SK-N-MC (cell line): ENCODE data around the genes PCDHA1, PCDHA6, PCDHA8 and PCDHA13.

- RRBS: 26% methylated on average over 2 of the region's 11 CpGs
These were observed at the start of gene PCDHA1 for GRCh38 chr5:140785943-140786415. PCDHA1 (plus strand) TSS chr5:140786140.

- RRBS: 88% methylated on average over 3 of the region's 46 CpGs
These were observed at the start of gene PCDHA6 for GRCh38 chr5:140827682-140828776. PCDHA6 (plus strand) TSS chr5:140827960.

DNA sequence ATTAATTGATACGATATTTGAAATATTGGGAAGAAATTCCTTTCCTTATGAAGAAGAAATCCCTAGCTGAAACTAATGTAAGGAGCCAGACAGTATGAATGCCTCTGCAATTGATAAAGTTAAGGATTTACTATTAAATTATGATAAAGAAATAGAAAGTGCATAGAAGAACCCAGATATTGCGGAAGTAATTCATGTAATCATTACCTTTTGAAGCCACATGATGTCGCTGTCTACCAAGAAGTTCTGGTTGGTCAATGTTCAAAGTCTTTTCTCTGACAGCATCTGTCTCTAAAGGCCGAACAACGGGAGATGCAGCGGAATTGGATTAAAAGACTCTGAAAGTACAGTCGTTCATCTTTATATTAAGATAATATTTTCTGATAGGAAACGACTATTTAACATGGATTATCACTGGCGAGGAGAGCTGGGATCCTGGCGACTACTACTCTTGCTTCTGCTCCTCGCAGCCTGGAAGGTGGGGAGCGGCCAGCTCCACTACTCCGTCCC, at the start of gene PCDHA8:
Gene PCDHA8, plus strand, starts transcription at position 269 of the 510 bp plus-strand sequence.
- RRBS: no CpG with 5 or more reads among the region's 13 CpGs

- RRBS: no CpG with 5 or more reads among the region's 35 CpGs
These were observed at the start of gene PCDHA13 for GRCh38 chr5:140882009-140882592. PCDHA13 (plus strand) TSS chr5:140882124.

DNA sequence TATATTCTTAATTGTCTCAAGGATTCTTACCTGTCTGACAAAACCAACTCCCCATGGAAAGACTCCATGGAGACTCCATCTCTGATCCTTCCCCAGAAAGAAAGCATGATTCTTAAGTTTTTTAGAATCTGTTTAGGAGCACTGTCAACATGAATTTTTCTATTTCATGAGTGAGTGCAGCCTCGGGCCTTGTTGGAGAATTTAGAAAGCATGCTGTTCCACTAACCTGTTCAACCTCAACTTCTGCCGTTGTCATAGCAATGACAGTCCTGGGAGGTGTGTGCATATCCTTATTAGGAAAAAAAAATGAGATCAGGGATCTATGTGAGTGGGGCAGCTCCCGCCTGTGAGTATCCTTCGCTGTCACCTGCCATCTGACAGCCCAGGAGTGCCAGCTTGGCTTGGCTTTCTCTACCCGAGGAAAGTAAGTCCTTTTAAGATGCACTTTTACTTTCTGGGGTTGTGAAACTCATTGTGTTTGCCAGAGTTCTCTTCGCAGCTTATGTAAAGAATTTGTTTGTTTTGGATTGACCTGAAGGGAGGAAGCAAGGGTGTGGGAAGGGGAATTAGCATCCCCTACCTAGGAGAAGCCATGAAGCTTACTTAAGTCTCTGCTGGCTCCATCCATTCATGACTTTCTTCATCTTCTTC, 21.8 kb downstream of the PCDHAC2 start:
- RRBS: no CpG with 5 or more reads among the region's 6 CpGs

DNA sequence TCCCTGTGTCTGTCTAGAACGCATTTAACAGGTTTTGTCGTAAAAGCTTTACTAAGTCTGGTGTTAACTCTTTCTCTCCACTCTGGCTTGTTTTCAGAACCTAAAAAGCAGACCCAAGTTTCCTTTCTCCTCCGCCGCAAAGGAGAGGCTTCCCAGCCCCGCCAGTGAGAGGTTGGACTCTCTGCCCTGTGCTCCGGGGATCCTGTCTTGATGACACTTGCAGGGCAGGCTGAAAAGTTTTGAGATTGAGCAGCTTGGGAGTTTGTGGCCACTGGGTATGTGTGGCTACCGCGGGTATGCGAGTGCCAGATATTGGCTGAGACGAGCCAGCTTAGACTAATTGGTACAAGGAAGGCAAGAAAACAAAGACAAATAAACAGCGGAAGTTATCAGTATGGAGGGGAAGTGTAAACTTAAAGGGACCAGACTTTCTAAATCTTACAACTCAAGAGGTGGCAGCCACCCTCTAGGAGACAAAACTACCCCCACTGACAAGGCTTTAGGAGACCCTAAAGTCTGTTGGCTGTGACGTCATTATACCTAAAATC, 41.0 kb upstream of the PCDHB1 start:
- RRBS: no CpG with 5 or more reads among the region's 12 CpGs

- RRBS: no CpG with 5 or more reads among the region's 26 CpGs
These were observed 9.8 kb upstream of the PCDHB2 start for GRCh38 chr5:141084302-141085306.

GRCh38 chr5:141100611-141101060, 363 bp downstream of the PCDHB3 start:
- RRBS: 100% methylated on average over 2 of the region's 15 CpGs

DNA sequence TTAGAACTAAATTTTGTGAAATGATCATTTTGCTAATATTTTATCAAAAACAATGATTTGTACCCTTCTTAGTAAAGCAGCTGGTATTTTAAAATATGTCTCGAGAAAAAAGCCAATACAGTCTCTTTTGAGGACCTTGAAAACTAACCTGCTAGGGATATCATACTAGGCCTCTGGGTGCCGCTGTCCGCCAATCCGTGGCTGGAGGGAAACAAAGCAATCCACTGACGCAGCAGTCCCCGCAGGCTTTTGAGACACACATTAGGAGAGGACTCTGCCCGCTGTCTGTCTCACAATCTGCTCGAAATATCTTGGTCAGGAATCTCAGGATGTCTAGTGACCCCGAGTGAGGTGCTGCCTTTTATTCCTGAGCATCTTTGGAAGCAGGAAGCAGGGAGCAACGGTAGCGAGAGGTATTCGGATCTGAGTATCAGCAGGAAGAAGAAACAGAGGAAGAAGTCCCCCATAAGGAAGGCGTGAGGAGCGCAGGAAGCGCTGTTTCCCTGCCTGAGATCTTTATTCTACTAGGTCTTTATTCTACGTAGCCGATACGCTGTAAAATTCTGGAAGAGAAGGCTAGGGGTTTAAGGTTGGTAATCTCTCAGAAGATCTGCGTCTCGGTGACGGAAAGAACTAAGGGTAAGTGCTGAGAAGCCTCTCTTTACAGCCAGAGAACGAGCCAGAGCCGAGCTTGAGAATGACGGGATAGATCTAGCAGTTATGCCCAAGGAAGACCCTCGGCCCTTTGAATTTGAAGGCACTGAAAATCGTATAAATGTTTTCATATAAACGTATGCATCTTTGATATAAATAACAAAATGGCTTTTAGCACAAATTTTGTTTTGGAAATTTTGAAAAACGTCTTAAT, 4.1 kb upstream of the PCDHGA1 start:
- RRBS: no CpG with 5 or more reads among the region's 28 CpGs

GRCh38 chr5:141477803-141478710, 2.3 kb downstream of the PCDHGC3 start:
- RRBS: 100% methylated on average over 2 of the region's 35 CpGs

DNA sequence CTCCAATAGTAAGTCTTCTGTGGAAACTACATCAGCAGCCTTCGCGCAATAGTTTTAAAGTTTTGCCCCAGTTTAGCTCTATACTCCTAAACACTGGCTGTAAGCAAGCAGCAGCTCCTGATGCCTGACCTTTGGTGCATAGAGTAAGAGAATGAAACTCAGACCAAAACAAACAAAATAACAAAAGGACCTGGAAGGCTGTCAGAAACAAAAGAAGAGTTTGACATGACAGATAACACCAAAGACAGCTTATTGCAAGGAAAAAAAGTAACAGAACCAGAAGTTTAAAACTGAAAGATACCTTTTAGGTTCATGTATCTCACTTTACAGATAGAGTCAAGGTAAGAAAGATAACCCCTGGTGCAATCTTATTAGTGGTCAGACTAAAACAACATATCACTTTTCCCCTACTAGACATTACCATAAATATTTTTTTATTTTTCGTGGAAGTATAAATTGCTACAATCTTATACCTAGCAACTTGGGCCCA, 54.2 kb downstream of the DIAPH1 start:
- RRBS: no CpG with 5 or more reads among the region's 3 CpGs

- RRBS: no CpG with 5 or more reads among the region's 3 CpGs
These were observed 27.8 kb downstream of the DIAPH1 start for GRCh38 chr5:141590822-141591516.

DNA sequence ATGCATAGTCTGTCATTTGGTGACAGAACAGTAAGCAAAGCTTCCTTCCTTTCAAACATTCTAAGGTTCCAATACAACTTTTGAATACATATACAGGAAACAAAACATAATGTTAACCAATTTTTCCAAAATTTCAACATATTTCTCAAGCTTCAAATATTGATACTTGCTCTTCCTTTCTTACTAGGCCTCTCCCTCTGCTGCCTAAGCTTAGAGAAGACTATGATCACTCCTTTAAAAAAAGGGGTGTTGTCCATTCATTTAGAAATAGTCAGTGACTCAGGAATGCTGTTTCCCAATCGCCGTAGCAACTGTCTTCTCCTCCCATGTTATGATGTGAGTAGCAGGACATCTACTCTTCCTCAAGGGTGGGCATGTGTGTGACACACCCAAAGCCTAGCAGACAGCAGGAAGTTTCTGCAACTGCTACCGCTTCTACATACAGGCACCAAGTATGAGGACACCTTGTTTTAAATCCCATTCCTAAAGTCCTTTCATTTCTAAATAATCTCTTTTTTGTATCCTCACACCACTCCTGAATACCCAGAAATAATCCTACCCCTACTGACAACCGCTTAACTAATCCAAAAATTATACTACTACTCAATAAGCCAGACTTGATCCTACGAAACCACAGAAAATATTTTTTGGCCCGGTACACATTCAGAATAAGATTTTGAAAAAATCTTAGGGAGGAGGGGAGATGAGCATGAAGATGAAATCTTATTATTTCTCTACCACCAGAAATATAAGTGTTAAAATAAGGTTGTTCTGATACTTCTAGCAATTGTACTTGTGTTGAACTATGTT, 14.4 kb downstream of the DIAPH1 start:
- RRBS: no CpG with 5 or more reads among the region's 6 CpGs

DNA sequence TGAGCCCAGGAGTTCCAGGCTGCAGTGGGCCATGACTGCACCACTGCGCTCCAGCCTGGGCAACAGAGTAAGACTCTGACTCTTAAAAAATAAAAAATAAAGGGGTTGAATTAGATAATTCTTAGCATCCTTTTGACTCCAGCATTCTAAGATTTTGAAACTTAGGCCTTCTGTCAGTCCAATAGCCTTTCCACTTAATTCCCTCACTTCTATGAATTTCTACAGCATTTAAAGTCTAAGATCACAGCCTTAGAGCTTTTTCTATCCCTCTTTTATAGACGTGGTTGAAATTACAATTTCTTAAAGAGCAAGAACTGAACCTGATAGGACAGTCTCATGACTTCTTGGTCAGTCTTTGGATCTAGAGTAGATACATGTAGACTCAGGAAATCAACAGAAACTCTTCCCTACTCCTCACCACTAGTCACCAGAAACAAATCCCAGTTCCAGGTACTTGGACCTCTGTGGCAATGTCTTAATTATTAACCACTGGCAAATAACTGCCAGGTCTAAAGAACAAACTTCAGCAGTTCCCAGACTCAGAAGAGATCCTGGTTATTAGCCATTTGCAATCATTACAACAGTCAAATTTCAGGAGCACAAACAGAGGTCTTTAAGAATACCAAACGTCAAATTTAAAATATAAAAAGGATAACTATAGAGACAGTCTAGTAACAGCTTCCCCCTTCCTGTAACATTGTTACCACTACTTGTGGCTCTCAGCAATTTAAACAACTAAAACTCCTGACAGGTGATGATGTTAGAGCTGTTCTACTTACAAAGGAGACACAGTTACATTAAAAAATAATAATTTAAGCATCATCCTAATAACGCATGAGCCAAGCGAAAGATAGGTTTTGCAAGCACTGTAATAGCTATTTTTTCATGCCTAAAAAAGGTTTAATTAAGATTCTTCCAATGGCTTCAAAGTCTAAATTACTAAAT, 10.3 kb downstream of the DIAPH1 start:
- RRBS: no CpG with 5 or more reads among the region's 5 CpGs

DNA sequence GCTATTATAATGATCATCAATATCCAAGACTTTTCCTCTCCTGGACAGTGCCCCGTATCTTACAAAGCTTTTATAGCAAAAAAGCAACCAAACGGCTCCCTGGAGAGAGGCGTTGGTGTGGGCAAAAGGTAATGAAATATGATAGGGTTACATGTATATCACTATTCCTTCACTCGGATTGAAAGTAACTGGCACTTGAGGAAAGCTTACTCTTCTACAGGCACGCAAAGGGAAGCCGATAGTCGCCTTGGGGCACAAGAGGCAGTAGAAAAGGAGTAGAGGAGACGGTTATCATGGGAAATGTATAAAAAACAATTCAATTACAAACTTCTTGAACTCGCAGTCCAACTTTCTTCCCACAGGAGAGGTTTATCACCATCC, 1.1 kb downstream of the DIAPH1 start:
- RRBS: no CpG with 5 or more reads among the region's 9 CpGs

DNA sequence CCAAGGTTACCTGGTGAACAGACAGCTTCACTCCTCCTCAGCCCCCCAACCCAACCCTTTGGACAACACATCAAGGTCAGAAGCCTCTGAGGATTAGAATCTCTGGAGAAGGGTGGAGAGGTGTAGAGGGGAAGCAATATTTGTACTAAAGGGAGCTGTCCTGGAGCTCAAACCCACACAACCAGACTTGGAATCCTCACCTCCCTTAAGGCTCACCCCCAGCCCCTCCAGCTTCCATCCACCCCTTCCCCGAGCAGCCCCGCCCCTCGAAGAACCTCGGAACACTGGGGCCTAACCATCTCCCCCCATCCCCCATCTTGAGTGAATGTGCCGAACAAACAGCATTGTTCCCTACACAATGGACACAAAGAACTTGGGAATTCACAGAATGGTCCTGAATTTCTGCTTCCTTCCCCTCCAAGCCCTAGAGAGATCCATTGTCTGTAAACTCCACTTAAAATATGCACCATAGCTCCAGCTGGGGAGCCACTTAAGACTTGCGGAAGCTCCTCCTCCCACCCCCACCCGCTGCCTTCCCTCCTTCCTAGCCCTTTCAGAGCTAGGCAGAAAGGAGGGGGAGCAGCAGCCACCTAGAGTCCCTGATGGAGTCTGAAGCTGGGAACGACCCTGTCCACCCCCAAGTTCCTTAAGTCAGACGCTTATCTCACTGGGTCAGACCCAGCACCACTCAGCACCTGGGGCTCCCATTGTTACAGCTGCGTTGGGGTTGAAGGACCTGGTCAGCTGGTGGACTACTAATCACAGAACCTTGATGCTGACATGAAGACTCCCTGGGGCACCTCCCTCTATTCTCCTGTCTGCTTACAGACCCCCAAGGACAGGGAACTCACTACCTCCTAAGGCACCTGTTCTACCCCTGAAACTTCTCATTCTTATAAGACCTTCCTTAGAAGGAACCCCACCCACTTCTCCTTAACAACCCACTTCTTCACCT, 61.5 kb downstream of the PCDH1 start:
- RRBS: no CpG with 5 or more reads among the region's 10 CpGs

- RRBS: no CpG with 5 or more reads among the region's 18 CpGs
These were observed 21.0 kb downstream of the PCDH1 start for GRCh38 chr5:141856954-141857807.

DNA sequence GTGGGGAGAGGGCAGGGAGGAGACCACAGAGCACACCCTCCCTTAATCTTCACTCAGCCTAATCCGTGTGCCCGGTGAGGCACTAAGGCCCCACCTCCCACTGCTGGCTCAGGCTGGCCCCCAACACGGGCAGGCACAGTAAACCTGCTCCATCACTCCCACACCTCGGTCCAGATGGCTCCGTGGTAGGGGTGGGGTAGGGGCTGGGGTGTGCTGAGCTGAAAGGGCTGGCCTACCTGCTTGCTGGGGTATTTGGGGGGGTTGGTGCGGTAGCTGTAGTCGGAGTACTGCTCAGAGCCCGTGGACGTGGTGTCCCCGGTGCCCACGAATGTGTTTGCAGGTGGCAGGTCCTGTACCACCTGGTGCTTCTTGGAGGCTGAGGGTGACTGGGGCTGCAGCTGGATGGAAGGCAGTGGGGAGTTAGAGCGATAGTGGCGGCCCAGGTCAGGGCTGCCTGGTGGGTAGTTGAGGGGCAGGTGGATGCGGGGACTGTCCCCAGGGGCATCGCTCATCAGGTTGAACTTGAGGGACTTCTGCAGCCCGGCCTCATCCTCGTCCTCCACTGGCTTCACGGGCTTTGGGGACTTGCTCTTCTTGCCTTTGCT, 15.1 kb downstream of the PCDH1 start:
- RRBS: no CpG with 5 or more reads among the region's 18 CpGs

DNA sequence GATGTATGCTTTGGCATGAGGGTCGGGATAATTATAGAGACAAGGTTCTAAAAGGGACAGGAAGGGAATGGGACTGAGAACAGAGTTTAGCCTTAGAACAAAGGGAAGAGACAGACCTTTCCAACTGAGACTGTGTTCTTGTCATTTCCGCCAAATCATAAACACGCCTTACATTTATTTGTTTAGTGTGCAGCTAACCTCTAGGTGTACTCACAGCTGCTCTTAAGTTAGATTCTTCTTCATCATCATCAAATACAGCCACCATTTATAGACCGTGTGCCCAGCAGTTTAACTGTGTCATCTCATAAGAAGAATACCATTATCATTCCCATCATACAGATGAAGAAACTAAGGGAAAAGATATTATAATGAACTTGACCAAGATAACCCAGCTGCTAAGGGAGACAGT, 5.9 kb upstream of the DELE1 start:
- RRBS: no CpG with 5 or more reads among the region's 4 CpGs